Airway epithelial cell (primary cell): ENCODE results near the gene TLR5.

GRCh38 chr1:219929235-219929641, 881 bp upstream of the SLC30A10 start:
- RAMPAGE, long total RNA: no peak

GRCh38 chr1:220253222-220254099, 18.8 kb downstream of the RAB3GAP2 start:
- RAMPAGE, long total RNA: no peak

DNA sequence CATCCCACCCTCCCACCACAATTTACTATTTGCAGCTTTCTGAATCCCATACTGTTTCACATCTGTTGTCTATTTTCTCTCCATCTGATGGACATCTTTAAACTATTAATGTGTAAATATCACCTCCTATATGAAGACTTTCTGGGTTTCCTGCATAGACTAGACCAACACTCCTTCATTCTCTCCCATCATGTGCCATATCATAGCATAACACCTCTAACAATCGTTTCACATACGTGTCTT, 7.7 kb downstream of the RAB3GAP2 start:
- RAMPAGE, long total RNA: no peak

DNA sequence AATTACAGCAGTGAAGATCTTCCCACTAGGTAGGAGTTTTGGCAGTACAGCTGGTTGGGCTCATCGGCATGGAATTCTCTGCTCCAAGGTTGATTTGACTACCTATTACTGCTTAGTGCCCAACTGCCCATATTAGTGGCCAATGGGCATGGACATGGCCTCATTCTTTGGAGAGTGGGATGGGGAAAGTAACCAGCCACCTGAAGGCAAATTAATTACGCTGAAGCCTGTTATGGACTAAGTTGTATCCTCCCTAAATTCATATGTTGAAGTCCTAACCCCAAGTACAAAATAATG, 88.6 kb upstream of the RAB3GAP2 start:
- RAMPAGE, long total RNA: no peak

DNA sequence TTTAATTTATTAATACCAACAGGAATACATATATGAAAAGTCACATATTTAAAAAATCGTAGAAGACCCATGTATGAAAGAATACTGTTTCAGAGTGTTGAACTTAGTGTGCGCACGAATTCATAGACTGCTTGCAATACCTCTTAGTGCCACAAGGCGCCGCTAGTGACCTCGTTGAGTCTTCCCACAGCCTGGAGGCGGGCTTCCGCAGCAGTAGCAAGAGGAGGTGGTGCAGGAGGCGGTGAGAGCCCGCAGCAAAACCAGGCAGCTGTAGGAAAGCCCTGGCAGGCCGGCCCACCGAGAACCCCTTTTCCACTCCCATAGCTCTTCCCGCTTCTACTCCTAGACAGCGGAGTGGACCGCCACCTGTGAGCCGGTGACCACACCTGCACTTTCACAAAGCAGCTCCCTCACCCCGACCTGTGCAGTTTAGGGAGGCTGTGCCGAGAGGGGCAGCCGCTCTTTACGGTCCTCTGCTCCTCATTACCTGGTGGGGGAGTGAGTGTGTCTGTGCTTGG, 23.5 kb downstream of the MTARC1 start:
- RAMPAGE, long total RNA: no peak

DNA sequence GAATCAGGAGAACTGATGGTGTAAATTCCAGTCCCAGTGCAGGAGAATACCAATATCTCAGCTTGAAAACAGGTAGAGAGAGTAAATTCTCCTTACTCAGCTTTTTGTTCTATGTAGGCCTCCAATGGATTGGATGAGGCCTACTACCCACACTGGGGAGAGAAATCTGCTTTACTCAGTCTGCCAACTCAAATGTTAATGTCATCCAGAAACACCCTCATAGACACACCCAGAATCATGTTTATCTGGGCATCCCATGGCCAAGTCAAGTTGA, 7.0 kb upstream of the HLX start:
- RAMPAGE, long total RNA: no peak

GRCh38 chr1:220879054-220879269, 281 bp upstream of the HLX start:
- RAMPAGE, long total RNA: no peak

- RAMPAGE, long total RNA: no peak
Measured at GRCh38 chr1:221552731-221553304, 189.1 kb downstream of the DUSP10 start.

- RAMPAGE, long total RNA: no peak
Measured at GRCh38 chr1:221734731-221735645, 6.9 kb downstream of the DUSP10 start.

- RAMPAGE, long total RNA: no peak
Measured at GRCh38 chr1:221826703-221827222, 84.9 kb upstream of the DUSP10 start.

DNA sequence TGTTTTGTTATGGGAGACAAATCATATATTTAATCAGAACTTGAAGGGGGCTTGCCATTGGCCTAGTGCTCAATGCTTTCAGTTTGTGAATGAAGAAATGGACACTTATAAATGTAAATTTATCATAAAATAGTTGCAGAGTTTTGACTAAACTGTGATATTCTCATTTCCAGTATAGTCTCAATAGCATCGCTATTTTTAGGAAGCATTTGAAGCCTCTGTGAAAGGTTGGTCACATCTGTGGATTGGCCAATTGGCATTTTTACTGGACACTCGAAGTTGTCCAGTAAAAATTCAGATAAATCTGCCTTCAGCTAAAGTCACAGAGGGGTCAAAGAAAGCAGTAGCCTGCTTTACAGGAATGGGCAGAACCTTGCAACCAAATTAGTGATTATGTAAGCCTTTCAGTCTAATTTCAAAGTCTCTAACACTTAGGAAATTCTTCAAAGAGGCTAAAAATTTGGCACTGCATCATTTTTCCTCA, 318.2 kb upstream of the DUSP10 start:
- RAMPAGE, long total RNA: no peak

- RAMPAGE, long total RNA: no peak
Measured at GRCh38 chr1:222068863-222069412, 327.0 kb upstream of the DUSP10 start.

GRCh38 chr1:222524793-222525287, 23.1 kb downstream of the HHIPL2 start:
- RAMPAGE, long total RNA: no peak

DNA sequence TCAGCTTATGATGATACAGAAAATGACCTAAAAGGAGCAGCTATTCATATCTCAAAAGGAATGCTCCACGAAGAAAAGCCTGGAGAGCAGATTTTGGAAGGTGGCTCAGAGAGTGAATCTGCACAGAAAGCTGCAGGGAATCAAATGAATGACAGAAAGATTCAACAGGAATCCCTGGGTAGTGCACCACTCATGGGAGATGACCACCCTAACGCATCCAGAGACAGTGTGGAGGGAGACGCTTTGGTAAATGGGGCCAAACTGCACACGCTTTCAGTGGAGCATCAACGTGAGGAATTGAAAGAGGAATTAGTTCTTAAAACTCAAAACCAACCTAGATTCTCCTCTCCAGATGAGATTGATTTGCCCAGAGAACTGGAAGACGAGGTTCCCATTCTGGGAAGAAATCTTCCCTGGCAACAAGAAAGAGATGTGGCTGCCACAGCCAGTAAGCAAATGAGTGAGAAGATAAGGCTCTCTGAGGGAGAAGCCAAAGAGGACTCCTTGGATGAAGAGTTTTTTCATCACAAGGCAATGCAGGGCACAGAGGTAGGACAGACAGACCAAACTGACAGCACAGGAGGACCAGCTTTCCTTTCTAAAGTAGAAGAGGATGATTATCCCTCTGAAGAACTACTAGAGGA, 11.0 kb downstream of the MIA3 start:
- RAMPAGE, long total RNA: no peak

GRCh38 chr1:222857133-222857526, 42.3 kb downstream of the DISP1 start:
- RAMPAGE, long total RNA: no peak

- RAMPAGE, long total RNA: no peak
Measured at GRCh38 chr1:222928160-222928644, 113.4 kb downstream of the DISP1 start.

GRCh38 chr1:223006963-223007928, 135.8 kb downstream of the TLR5 start:
- RAMPAGE, long total RNA: no peak

GRCh38 chr1:223116586-223117131, 26.4 kb downstream of the TLR5 start:
- RAMPAGE, long total RNA: no peak

GRCh38 chr1:223142886-223143630, at the start of gene TLR5:
TLR5 (minus strand) TSS chr1:223143248.
- RAMPAGE, long total RNA: no peak

GRCh38 chr1:223621128-223621988, 44.1 kb downstream of the CAPN8 start:
- RAMPAGE, long total RNA: no peak